Frontal cortex (tissue), 2 donors: ENCODE measurements around a stretch of chr16.

DNA sequence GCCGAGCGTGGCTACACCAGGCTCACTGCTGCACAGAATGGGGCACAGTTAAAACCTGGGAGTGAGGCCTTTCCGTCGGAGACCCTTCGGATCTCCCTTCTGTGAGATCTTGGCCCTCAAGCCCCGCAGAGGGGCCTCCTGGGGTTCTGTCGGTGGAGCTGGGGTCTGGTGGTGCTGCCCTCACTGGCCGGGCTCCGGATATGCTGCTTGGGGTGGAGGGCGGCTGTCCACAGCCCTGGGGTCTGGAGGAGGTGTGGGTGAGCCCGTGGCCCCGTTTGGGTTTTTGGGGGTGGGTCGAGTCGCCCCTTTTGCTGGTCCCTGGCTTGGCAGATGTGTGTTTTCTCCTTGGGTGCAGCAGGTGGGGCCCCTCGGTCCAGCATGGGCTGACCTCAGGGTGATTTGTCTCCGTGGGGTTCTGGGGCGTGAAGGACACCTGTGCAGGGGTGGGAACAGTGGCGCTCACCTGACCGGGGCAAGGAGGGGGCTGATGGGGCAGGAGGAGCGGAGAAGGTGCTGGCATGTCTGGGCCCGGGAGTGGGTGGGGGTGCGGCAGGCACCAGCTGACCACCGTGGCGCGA lies 11.8 kb downstream of the CACNA1H start:
- RAMPAGE, long total RNA = no peak

DNA sequence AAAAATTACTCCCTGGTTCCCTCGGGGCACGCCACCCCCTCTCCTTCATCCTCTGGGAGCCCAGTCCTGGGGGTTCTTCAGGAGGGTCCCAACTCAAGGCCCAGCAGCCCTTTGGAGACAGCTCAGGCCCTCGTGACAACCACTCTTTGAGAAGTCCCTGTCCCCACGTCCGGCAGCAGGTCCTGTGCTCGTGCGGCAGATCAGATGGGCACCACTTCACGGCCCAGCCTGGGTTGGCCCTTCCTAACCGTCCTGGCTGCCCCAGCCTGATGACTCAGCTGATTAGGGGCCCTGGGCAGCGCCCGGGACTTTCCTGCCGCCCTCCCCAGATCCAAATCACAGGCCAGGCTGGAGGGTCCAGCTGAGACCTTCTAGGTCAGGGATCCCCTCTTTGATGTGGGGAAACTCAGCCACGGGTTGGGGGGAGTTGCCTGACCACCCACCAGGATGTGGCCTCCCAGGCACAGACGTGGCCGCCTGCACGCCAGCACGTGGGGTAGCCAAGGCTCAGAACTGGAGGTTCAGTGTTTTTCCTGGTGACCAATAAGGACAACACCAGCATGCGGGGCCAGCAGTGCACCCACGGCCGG lies 619 bp upstream of the TPSG1 start:
- RAMPAGE, long total RNA = no peak

- RAMPAGE, long total RNA = no peak
Observed at GRCh38 chr16:1308615-1309288, 684 bp upstream of the UBE2I start.

DNA sequence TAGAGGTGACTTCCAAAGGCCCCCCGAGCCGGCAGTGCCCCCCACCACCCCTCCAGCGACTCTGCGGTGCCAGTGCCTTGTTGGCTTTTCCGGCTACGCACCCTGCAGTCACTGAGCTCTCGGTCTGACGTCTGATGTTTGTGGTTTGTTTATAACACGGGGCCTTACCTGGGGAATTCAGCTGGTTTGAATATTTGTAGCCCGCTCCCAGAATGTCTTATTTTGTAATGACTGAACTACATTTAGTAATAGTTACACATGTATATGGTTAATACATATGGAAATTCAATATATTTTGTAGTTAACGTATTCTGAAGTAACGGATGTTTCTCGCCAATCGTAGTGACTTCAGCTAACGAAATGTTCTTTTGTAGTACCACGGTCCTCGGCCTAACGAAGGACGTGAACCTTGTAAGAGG lies 7.0 kb upstream of the BAIAP3 start:
- RAMPAGE, long total RNA = no peak

GRCh38 chr16:1379512-1380124 lies 27.9 kb downstream of the GNPTG start:
- RAMPAGE, long total RNA = no peak

DNA sequence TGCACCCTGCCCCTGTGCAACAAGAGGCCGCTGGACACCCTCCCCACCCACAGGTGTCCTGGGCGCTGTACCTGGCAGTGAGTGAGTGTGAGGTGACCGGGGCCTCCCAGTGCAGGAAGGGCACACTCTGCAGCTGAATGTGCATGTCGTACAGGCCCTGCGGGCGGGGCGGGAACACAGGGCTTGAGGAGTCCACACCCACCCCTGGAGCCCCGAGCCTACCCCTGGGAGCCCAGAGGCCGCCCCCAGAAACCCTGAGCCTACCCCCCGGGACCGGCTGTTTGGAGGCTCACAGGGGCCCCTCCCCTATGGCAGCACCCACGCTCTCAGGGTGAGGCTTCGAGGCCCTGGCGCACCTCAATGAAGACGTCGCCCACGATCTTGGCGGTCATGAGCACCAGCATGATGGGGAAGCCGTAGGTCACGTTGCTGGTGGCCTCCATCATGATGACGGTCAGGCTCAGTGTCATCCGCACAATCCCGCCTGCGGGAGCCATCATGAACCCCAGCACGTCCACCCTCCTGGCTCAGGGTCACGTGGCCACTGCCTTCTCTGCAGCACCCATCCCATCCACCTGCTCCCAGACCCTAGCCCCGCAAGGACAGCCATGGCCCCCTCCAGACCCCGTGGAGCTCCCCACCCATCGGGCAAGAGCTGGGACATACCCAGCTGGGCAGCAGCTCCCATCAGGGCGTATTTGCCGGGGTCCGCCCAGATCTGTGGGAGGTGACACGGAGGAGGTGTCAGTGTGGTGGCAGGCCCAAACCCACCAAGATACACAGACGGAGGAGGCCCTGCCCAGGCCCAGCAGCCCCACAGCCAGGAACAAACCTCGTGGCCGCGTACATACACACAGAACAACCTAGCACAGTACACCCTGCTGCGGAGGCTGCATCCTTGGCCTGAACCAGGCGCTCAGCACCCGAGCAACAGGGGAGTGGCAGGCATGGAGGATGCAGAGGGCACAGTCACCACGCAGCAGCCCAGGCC lies 4.5 kb upstream of the CCDC154 start:
- RAMPAGE, long total RNA = no peak

DNA sequence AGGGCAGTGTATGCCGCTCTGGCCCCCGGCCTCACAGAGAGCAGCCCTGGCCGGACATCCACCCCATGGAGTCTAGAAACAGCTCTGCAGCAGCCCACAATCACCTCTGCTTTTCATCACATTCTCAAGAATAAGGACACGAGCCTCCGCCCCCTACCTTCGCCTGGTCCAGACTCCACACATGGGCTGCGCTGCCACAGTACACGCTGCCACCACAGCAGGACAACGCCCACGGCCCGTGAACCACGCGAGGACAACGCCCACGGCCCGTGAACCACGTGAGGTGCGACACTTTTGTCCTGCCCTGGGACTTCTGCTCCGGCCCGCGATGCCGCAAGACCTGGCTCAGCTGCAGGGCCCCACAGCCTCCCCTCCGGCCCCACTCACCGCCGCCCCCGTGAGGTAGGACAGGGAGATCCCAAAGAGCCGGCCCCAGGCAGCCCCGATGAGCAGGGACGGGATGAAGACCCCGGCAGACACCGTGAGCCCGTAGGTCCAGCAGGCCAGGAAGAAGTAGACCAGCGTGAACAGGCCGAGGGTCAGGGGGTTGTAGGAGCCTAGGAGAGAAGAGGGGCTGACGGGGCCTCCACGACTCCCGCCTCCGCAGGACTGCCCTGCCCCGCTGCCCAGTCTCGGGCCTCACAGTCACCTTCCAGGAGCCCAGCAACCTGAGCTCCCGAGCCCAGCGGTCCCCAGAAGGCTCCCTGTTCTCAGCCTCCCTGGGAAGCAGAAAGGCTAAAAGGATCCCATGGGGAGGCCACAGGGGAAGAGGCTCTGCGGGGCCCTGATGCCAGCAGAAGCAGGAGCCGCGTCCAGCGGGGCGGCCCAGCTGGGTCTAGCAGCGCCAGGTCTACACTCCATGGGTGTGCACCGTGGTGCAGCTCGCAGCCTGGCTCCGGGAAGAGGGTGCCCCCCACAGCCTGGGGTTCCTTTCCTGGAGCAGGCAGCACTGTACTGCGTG lies 6.0 kb upstream of the CCDC154 start:
- RAMPAGE, long total RNA = no peak

DNA sequence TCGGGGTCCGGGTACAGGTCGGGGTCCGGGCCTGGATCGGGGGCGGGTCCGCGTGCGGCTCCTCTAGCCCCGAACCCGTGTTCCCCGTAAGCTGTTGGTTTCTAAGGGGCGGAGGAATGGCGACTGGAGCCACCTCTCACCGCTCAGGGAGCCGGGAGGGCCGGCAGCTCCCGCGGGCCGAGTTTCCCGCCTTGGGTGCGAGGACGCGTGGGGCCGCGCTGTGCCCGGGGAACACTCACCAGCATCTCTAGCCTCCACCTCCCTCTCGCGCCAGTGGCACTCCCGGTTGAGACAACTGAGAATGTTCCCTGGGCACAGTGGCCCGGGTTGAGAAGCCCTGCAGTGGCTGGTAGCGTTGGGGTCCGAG lies 527 bp downstream of the TELO2 start:
- RAMPAGE, long total RNA = no peak

GRCh38 chr16:1495238-1495774 lies 2.1 kb downstream of the TELO2 start:
- RAMPAGE, long total RNA = no peak

GRCh38 chr16:1500675-1501035 lies 7.5 kb downstream of the TELO2 start:
- RAMPAGE, long total RNA = no peak

- RAMPAGE, long total RNA = no peak
Observed at GRCh38 chr16:1537662-1538457, 4.4 kb downstream of the TMEM204 start.

DNA sequence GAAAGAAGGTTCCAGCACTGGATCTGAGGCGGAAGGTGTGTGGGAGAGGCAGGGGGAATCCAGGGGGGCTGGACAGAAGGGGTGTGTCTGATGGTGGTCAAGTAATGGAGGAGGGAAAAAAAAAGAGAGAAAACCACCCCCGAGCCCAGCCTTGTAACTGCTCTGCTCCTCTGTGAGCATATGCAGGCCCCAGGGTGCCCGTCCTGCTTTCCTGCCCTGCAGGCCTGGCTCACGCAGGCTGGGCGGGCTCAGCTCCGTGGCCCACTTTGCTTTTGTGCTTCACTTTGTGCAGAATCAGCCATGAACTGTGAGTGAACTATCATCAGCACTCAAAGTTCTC lies 31.9 kb downstream of the TMEM204 start:
- RAMPAGE, long total RNA = no peak

DNA sequence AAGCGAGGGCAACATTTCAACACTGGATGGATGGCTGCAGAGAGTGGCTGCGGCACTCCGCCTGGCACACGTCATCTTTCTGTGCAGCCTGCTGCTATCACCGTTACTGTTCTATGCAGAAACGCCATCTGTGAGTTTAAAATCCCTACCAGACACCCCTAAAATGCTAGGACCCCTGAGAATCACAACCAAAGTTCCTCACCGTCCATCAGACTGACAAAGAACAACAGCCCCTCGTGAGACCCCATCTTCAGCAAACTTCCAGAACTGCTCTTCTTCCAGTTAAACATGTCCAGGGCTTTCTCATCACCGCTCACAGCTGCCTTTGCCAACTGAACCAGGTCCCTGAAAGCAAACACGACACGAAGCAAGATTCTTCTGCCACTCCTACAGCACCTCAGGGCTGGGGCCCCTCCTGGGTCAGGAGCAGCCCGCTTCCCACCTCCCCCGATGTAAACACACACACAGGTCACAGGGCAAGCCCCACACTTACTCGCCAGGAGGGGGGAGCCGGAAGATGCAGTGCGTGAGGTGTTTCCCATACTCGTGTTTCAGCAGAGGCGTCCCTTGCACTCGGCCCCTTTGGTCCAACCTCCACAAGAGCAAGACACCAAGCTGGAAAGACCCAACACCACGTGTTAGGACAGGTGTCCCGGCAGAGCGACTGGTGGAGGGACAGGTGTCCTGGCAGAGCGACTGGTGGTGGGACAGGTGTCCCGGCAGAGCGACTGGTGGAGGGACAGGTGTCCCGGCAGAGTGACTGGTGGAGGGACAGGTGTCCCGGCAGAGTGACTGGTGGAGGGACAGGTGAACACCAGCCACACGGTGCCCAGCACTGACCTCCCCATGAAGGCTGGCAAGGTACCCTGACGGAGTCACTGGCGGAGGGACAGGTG lies 19.6 kb downstream of the IFT140 start:
- RAMPAGE, long total RNA = no peak

- RAMPAGE, long total RNA = no peak
Observed at GRCh38 chr16:1610568-1611492, 1.0 kb downstream of the IFT140 start.

DNA sequence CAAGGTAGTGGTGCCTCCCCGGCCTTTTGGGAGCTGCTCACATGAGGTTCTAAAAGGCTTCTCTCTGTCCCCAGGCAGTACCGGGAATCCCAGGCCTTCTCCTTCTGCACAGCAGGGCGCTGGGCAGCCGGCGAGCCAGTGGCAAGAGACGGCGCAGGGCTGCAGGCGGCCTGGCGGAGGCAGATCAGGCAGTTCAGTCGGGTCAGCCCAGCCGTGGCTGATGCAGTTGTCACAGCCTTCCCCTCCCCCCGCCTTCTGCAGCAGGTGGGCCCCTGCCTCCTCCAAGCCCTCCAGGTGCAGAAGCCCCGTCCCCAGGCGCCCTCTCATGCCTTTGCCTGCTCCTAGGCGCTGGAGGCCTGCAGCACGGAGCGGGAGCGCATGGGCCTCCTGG lies 2.8 kb upstream of the MRPS34 start:
- RAMPAGE, long total RNA = no peak

DNA sequence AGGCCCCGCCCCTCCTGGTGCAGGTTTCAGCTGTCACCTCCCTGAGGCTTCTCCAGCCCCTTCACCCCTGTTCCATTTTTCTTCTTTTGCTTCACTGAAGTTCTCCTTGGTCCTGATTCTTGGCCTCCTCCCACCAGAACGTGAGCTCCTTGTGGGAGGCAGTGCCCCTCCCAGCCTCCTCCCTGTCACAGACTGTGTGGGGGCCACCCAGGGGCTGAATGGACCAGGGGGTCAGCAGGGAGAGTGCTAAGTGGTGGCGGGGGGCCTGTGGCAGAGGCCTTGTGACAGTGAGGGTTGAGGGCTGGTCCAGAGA lies 3.3 kb downstream of the SPSB3 start:
- RAMPAGE, long total RNA = no peak

DNA sequence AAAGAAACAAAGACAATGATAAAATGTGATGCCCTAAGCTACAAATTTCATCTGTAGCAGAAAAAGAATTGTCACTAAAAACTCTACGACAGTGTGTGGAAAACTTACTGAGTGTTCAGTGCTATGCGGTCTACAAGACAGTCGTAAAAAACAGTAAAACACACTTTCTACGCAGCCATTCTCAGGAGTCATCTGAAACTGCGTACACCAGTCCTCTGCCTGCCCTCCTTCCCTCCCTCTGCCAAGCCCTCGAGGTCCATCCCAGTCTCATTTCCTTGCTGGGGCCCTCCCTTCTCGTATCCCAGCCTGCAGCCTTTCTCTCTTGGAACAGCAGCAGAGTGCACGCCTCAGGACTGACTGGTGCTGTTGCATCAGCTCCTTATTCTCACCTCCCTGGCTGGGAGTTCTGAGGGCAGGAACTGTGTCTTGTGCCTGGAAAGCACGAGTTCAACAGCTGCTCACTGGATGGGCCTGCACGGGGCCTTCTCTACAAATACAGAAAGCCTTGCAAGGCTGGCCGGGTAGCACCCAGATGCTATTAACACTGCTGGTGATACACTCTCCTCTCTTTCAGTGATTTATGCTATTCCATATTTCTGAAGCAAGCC lies 12.5 kb downstream of the FAHD1 start:
- RAMPAGE, long total RNA = no peak

- RAMPAGE, long total RNA = no peak
Observed at GRCh38 chr16:1977118-1977871, 4.0 kb downstream of the NOXO1 start.

- RAMPAGE, long total RNA = no peak
Observed at GRCh38 chr16:2001435-2001914, 11.7 kb downstream of the SYNGR3 start.

DNA sequence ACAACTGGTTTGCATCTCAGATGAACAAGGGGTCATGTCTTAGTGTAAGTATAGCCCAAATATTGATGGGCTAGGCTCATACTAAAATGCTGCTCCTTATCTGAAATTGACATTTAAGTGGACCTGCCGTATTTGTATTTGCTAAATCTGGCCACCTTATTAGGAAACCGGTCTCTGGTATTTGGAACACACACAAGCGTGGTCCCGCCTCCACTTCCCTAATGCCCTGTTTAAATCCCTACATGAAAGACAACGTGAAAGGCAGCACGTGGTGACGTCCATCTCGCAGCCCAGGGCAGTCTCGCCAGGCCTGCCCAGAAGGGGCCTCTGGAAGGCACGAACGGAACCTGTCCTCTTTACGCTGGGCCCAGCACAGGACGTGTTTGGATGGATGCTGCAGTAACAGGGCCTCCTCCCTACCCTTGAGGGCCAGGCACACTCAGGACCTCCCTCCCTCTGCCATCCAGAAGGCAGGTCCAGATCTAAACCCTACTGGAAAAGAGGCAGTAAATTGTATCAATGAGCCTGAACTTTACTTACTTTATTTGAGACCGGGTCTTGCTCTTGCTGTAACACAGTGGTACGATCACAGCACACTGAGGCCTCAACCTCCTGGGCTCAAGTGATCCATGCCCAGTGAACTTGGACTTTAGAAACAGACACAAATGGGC lies 9.4 kb upstream of the NPW start:
- RAMPAGE, long total RNA = no peak